Pulmonary lymph node (tissue), 1 donor: Measurements from ENCODE around the genes PPP1CC, MYL2 and PHETA1.

DNA sequence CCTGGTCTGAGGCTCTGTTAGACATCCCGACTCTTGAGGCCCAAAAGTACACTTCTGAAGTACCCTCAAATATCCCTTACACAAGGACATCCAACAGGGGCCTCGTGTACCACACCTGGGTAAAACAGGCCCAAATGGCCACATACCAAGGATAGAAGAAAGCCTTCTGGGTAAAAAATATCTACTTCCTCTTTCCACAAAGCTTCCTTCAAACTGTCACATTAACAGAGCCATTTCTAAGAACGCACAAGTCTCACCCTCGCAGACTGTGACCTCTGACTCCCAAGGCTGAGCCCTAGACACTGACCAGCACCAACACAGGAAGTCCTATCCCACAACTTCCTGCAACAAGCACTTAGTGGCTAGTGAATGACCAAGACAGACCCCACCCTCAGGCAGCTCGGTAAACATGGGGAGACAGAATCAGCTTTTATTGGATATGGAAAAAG lies 16.1 kb downstream of the KCTD10 start:
- PRO-cap: no peak

DNA sequence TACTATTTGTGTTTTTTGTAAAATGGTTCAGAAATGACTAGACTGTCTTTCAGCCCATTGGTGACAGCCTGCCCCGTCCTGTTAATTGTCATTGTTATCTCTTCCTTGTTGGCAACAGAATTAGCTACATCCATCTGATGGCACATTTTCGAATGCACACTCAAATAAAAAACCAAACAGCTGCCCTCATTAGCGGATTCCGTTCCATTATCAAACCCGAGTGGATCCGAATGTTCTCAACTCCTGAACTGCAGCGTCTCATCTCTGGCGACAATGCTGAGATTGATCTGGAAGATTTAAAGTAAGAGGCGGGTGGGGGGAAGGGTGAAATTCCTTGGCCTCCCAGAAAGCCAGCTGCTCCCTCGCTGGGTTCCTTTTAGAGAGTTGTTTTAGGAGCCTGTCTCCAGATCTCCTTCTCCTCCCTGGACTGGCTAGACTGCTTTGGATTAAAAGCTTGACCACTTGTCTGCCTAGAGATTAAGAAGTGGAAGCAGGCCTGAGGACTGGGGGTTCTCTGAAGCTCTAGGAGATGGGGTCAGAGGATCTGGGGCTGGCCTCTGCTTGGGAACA lies 43.4 kb downstream of the MMAB start:
- PRO-cap: no peak

GRCh38 chr12:109558663-109559108 lies 14.6 kb downstream of the MMAB start:
- PRO-cap: no peak

DNA sequence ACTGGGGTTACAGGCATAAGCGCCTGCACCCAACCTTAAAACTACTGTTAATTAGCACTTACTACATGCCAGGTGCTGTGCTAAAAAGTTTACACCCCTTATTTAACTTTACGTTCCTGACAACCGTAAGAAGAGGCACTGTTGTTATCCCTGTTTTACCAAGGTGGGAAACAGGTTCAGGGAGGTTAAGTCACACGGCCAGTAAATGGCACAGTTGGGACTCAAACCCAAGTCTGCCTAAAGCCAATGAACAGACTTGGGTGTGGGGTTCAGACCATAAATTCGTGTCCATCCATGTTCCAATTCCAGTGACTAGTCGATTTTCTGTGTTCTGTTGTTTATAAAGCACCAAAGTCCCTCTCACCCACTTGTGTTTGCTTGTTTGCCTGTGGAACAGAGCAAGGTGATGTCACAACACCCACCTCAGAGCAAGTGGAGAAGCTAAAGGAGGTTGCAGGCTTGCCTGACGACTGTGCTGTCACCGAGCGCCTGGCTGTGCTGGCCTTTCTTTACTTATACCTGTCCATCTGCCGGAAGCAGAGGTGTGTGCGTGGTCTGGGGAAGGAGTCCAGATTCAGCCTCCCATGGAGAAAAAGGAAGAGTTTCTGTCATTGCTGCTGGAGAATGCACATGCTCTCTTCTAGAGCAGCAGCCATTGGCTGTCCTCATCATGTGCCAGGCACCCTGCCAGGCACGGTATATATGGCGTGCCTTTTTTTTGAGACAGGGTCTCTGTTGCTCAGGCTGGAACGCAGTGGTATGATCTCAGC lies 6.0 kb downstream of the MVK start:
- PRO-cap: no peak

DNA sequence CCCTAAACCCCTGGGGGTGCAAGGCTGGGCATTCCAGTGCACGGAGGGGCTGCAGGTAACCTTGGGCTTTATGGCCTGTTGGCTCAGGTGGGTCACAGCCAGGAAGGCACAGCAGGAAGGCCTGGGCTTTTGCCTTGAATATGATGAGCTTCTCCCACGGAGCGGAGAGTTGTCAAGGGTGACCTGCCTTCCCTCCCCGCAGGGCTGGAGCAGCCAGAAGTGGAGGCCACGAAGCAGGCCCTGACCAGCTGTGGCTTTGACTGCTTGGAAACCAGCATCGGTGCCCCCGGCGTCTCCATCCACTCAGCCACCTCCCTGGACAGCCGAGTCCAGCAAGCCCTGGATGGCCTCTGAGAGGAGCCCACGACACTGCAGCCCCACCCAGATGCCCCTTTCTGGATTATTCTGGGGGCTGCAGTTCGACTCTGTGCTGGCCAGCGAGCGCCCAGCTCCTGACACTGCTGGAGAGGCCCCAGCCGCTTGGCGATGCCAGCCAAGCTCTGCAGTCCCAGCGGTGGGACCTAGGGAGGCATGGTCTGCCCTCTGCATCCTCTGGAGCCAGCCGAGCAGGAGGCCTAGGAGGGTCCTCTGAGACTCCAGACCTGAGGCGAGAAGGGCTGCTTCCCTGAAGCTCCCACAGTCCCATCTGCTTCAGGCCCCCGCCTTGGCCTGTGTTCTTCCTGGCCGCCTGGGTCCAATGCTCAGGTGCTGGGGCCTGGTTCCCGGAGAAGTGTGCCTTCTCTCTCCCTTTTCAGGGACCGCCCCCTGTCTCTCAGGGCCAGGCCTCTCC lies 22.8 kb downstream of the MVK start:
- PRO-cap: no peak

DNA sequence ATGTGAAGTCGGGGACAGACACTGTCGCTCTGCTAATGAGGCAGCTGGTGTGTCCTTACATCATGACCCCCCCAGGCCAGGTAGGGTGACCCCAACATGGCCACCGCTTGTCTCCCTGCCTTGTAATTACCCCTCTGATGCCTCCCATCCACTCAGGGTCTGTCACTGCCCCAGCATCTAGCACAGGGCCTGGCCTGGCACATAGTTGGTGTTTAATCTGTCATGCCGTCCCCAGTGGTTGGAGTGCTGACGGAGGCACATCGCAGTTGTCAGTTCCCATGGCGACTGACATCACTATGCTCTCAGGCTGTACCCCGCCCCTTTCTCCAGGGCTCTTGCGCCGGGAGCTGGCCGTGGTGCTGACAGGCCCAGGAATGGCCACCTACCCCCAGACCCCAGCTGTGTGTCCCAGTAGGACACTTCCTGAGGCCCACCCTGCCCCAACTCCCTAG lies 22.9 kb downstream of the FAM222A start:
- PRO-cap: no peak

- PRO-cap: no peak
These were observed 7.3 kb upstream of the TCHP start for GRCh38 chr12:109892635-109893231.

GRCh38 chr12:110024368-110024822 lies 23.9 kb downstream of the C12orf76 start:
- PRO-cap: no peak

- PRO-cap: no peak
These were observed 34.6 kb upstream of the ATP2A2 start for GRCh38 chr12:110246469-110246841.

GRCh38 chr12:110246842-110247608 lies 34.0 kb upstream of the ATP2A2 start:
- PRO-cap: no peak

DNA sequence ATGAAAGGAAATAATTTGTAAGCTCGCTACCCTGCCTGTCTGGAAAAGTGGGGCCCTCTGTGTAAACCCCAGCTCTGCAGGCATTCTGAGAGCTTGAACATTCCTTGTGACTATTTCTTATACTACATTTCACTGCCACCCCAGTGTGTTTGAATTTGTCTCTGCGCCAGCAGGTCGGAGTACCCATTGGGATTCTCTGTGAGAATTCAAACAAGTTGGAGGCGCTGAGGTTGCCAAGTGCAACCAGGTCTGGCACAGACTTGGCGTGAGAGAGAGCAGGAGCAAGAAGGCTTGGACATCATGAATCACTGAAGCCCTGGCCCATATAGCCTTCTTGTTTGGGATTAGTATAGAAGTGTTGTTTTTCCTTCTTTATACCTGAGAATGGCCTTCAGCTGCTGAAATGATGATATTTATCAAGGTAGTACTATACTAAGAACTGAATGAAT lies 33.0 kb upstream of the ATP2A2 start:
- PRO-cap: no peak

GRCh38 chr12:110279730-110279961 lies 1.4 kb upstream of the ATP2A2 start:
- PRO-cap: no peak

- PRO-cap: no peak
These were observed 58.3 kb downstream of the ATP2A2 start for GRCh38 chr12:110339096-110339910.

- PRO-cap: no peak
These were observed 59.6 kb downstream of the ATP2A2 start for GRCh38 chr12:110340605-110341120.

DNA sequence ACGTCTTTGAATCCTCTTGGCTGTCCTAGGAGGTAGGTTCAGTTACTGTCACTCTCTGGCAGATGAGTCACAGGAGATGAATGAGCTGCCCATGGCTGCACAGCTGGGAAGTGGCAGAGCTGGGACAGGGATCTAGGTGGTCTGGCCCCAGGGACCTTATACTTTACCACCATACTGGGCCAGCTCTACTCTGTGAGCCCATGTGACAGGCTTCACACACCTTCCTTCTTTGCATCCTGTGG lies 24.0 kb downstream of the TCTN1 start:
- PRO-cap: no peak

DNA sequence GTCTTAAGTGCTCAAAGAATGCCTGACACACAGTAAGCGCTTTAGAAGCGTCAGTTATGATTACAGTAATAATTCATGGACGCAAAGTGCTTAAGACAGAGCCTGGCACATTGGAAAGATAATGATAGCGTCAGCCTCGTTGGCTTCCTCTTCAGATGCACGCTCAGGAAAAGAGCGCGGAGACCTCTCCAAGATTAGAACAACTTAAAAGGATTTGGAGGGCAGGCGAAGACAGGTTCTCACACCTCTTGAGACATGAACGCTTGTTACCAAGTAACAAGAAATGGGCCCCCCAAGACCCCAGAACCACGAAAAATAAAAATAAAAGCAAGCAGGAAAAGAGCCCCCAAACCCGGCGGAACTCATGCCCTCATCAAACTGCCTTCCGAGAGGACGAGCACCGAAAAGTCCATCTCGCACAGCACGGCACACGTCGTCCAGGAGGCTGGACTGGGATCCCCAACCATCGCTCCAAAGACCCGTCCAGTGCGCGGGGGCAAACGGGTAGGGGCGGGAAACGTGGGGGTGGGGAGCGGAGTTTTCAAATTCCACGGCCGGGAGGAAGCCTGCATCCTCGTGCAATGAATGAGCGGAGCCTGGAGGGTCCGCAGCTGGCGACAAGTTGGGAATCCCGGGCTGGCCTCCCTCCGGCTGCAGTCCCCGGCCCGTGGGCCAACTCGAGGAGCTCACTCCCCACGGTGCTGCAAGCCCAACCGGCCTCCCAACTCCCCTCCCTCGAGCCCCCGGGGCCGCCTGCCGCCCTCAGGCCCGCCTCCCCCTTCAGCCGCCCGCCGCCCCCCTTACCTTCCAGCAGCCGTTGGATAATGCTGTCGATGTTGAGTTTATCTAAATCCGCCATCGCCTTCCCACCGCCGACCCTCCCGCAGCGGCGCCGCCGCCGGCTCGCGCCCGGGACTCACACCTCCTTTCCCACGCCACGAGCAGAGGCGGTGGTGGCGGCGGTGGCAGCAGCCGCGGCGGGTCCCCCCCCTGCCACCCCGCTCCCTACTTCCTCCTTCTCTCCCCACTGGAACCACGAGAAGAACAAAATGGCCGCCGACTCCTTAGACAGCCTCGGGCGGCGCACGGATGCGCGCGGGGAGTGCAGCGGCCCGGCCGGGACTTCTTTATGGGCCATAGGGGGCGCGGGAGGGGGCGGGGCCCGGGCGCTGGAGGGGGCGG lies at the start of gene PPP1CC:
TSS of gene PPP1CC (minus strand) at position 1,043 of the 1,182 bp plus-strand sequence.
- PRO-cap: bidirectional peak, plus-strand start at position 212 of the sequence, minus-strand start at position 198 of the sequence; bidirectional peak, plus-strand start outside the sequence, minus-strand start at position 1,037 of the sequence

GRCh38 chr12:110908929-110909305 lies 11.5 kb downstream of the MYL2 start:
- PRO-cap: no peak

DNA sequence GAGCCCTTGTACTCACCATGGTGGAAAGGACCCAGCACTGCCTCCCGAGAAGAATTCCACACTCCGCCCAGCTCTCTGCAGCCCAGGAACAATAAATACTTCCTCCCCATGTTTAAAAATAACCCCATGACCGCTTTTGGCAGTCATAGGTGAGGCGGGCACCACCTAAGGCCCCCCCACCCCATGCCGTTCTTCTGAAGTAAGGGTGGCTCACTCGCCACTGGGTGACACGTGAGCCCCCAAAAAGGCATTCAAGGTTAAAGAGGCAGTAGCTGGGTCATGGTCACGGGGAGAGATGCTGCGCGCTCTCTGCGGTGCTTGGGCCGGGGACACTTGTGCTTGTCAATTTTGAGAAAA lies at the start of gene MYL2:
TSS of gene MYL2 (minus strand) at position 69 of the 357 bp plus-strand sequence.
- PRO-cap: no peak

- PRO-cap: bidirectional peak, plus-strand start at chr12:111369264, minus-strand start at chr12:111369095
These were observed at the start of gene PHETA1 for GRCh38 chr12:111368866-111369332. Gene PHETA1, minus strand, starts transcription at chr12:111369095.

DNA sequence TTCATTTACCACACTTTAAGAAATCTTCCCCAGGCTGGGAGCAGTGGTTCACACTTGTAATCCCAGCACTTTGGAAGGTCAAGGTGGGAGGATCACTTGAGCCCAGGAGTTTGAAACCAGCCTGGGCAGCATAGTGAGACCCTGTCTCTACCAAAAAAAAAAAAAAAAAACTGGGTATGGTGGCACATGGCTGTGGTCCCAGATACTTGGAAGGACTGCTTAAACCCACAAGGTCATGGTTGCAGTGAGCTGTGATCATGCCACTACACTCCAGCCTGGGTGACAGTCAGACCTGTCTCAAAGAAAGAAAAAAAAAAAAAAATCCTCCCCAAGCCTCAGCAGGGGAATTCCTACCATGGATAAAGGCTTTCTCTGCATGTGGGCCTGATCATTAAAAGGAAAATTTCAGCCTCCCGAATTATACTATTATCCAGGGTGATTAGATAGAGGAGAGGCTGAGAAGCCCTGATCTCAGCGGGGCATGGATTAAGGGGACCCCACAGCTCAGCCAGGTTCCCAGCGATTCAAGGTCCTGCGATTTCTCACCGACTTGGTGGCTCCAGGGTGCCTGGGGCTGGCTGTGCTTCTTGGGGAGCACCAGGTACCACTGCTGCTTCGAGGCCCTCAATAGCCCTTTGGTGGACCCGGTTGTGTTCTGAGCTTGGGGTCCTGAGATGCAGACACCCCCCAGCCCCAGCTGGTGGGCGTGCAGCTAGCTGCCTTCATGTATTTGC lies 5.5 kb downstream of the SH2B3 start:
- PRO-cap: no peak